ENCODE data around the genes RSRC1, LXN and IQCJ.

DNA sequence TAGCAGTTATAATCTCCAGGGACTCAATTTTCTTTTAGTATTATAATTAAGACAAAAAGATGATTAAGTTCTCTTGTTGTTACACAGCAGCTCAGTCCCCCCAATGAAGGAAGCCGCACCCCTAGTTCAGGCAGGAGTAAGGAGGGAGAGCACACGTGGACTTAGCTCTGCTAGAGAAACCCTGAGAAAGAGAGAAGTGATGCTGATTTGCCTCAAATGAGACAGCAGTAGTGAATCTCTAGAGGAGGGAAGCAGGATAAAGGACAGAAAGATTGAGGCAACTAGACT is 130.5 kb downstream of the CCNL1 start:
- PRO-cap: no peak
- RAMPAGE, long total RNA: no peak

GRCh38 chr3:157114915-157115814 is 44.8 kb downstream of the CCNL1 start:
- PRO-cap: no peak
- RAMPAGE, long total RNA: no peak

GRCh38 chr3:157129773-157130379 is 30.1 kb downstream of the CCNL1 start:
- PRO-cap: bidirectional peak, plus-strand start at chr3:157129953, minus-strand start at chr3:157129928
- RAMPAGE, long total RNA: no peak

DNA sequence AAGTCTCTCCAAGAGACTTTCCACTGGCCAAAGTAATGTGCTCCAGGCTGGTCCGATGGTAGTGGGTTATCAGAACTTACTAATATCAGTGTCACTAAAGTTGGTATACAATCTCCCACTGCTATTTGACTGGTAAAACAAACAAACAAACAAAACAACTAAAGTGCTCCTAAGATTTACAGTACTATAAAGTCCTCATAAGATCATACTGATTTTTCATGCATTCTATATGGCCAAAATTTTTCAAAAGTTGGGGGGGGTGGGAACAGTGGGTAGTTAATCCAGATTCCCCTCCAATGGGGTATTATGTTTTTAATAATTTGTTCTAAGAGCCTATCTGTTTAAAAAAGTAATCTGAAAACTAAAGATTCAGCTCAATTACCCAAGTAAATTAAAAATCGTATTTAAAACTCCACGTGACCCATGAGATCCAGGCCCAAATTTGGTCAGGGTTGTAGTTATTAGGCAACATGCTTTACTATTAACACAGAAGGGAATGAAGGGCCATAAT is 6.4 kb downstream of the CCNL1 start:
- PRO-cap: no peak
- RAMPAGE, long total RNA: no peak

- PRO-cap: no peak
- RAMPAGE, long total RNA: no peak
These were observed 5.1 kb downstream of the CCNL1 start for GRCh38 chr3:157154586-157155548.

- PRO-cap: no peak
- RAMPAGE, long total RNA: no peak
These were observed 10.9 kb upstream of the CCNL1 start for GRCh38 chr3:157170763-157171388.

- PRO-cap: bidirectional peak, plus-strand start at chr3:158110122, minus-strand start at chr3:158110022; bidirectional peak, plus-strand start at chr3:158110456, minus-strand start at chr3:158110330
- RAMPAGE, long total RNA: no peak
These were observed at the start of gene RSRC1 for GRCh38 chr3:158109775-158111079. TSS of gene RSRC1 (plus strand) at chr3:158110089.

GRCh38 chr3:158633124-158633412 is 11.3 kb upstream of the GFM1 start:
- PRO-cap: no peak
- RAMPAGE, long total RNA: no peak

DNA sequence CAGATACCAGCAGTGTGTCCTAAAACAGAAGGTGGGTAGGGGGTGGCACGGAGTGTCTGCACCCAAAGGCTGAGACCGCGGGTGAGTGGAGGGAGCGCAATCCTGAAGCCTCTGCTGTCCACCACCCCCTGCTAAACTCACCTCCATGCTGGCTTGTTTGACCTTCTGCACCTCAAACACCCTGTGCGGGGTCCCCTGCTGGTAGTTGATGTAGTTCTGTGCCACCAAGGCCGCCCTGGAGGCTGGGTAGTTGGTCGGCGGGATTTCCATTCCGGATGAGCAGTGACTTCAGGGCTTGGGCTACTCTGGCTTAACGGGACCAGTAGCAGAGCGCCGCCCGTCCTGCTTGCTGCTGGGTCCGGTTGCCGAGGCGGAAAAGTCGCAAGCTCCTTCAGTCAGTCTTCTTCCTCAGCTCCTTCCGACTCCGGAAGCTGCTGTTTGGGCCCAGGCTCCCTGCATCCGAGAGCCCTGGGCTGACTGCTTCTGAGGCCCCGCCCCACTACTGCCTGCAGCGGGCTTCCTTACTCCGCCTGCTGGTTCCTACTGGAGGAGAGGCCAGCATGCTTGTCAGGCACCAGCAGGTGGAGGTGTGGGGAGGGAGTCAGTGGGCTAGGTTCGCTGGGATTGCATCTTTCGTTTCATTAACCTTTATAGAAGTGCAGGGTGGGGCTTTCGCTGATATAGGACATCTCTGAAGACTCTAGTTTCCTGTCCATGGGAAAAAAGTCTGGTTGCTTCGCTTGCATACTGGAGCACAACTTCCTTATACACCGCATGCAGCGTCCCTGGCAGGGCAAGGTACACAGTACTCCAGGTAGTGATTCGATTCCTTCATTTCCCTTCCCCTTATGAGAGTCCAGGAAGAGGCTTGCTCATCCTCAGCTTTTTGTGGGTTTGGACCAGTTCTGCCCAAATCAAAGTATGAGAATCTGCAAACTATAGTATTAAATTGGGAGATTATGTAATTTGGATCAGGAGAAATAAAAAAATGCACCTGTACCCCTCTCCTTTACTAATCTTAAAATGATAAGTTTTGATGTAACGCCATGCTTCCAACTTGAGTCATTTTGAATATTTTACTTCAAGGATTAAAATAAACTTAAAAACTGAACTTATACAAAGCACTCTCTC is at the start of gene LXN:
LXN (minus strand) TSS at position 440 of the 1,131 bp plus-strand sequence.
- PRO-cap: bidirectional peak, plus-strand start at position 641 of the sequence, minus-strand start at position 397 of the sequence
- RAMPAGE, long total RNA: start-site peak on the minus strand centred at position 403 of the sequence, 62 bp wide, 110 and 22 reads in 2 replicates

- PRO-cap: no peak
- RAMPAGE, long total RNA: no peak
These were observed 26.5 kb upstream of the LXN start for GRCh38 chr3:158698898-158699352.

GRCh38 chr3:159069100-159069530 is at the start of gene IQCJ:
TSS of gene IQCJ (plus strand) at chr3:159069319.
- PRO-cap: no peak
- RAMPAGE, long total RNA: no peak

DNA sequence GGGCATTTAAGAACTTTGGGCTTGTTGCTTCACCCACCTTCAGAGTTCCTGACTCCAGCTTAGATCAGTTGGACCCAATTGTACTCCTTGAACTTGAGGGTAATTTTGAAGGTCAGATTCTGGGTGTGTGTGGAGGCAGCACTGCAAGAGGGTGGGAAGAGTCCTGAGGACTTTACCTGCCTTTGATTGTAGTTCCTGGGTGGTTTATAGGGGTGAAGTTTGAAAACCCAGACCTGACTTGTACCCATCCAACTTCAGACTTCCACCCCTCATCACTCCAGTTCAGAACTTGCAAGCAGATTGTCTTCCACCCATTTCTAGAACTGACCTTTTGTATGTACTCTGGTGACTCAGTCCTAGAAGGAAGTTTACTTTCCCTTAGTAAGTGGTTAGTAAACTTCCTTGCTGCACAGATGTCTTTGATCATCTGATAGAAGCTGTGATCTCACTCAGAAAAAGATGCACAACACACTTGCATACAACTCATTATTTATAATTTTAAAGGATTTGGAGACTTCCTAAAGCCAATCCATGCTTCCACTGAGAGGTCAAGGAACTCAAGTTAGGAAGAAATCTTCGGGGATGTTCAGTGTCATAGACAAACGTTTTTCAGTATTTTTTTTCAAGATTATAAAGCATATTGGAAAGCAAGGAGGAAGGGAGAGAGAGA is 100.7 kb downstream of the IQCJ start:
- PRO-cap: no peak
- RAMPAGE, long total RNA: no peak

DNA sequence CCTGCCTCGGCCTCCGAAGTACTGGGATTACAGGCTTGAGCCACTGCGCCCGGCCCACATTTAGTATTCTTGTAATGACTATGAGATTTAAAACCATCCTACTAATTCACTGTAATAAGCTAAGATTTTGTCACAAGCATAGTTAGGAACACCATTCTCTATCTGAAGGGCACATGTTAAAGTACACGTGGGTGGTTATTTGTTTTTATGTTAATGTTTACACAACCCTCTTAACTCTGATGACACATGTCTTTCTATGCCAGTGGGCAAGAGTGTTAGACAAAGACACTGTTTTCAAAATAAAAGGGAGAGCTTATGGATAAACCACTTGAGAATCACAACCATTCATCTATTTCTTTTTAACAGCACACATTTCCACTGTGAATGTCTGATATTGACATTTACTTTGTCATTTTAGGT is 178.0 kb downstream of the IQCJ-SCHIP1 start:
- PRO-cap: no peak
- RAMPAGE, long total RNA: no peak

DNA sequence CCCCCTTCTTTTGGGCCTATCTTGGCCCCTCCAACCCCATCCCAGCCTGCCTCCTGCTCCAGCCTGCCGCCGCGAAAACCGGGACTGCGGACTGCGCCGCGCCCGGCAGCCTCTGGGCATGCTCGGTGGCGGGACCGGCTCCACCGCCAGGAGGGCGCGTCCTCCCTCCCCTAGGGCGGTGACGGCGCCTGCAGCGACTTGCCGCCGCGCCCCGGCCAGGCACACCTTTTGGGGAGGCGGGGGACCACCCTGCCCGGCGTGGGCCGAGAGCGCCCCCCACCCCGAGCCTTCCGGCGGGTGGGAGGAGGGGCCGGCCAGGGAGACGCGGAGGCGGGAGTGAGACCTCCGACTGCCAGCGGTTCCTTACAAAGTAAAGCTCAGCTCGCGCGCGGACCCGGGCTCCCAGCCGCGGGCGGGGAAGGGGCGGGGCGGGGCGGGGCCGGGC is 461.7 kb upstream of the C3orf80 start:
- PRO-cap: bidirectional peak, plus-strand start outside the sequence, minus-strand start at position 372 of the sequence
- RAMPAGE, long total RNA: no peak

DNA sequence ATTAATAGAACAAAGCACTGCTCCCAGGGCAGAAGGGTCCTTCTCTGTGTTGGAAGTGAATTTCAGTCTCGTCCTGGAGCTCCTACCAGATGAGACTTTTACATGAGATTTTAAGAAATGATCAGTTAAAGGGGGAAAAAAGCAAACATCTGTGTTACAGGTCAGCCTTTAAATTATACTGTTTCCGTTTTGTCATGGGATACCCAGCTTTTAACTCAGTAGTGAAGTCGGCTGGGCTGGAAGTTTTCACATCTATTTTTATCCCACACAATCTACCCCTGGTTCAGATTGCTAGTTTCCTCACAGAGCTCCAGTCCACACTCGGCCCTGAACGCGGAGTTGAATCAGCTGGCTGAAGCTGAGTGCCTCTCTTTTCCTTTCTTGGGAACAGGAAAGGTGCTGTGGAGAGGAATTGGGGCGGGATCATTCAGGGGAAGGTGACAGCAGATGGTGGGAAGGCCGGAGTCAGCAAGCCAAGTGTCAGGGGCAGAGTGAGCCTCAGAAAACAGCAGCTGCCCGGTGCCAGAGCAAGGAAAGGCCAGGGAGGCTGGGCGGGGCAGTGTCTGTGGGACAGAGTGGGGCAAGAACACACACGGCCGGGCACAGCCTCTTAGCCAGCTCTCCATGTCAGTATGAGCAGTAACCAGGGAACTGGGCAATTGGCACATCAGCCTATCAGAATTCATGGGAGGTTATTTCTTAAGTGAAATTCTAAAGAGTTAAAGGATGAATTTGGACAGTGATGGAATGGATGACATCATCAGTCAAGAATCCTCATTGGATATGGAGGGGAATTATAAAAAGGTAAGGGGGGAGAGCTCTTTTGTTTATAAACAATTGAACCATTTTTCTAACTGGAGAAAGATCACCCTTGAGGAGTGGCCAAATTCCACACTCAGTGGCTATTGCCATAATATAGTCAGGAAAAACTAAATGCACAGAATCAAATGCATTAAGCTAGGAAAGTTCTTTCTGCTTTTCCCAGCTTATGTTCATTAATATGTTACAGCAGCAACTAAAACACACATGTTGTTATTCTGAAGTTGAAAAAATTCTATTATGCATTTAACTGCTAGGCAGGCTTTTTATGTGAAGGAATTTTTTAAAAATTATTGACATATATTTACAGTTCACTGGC is 372.2 kb upstream of the C3orf80 start:
- PRO-cap: bidirectional peak, plus-strand start at position 430 of the sequence, minus-strand start at position 346 of the sequence; unidirectional peak, minus-strand start at position 634 of the sequence
- RAMPAGE, long total RNA: no peak

GRCh38 chr3:159881465-159882429 is 343.5 kb upstream of the C3orf80 start:
- PRO-cap: unidirectional peak, minus-strand start at chr3:159881923; bidirectional peak, plus-strand start at chr3:159882255, minus-strand start at chr3:159881982
- RAMPAGE, long total RNA: no peak

GRCh38 chr3:160129285-160130085 is 95.7 kb upstream of the C3orf80 start:
- PRO-cap: no peak
- RAMPAGE, long total RNA: no peak

- PRO-cap: no peak
- RAMPAGE, long total RNA: no peak
These were observed 24.8 kb downstream of the TRIM59 start for GRCh38 chr3:160424821-160425182.

GRCh38 chr3:160509400-160510232 is 55.8 kb downstream of the KPNA4 start:
- PRO-cap: no peak
- RAMPAGE, long total RNA: no peak

GRCh38 chr3:160513914-160514423 is 51.4 kb downstream of the KPNA4 start:
- PRO-cap: no peak
- RAMPAGE, long total RNA: no peak

All from GM23338 (cell line).